ENCODE measurements around a stretch of chr20.

DNA sequence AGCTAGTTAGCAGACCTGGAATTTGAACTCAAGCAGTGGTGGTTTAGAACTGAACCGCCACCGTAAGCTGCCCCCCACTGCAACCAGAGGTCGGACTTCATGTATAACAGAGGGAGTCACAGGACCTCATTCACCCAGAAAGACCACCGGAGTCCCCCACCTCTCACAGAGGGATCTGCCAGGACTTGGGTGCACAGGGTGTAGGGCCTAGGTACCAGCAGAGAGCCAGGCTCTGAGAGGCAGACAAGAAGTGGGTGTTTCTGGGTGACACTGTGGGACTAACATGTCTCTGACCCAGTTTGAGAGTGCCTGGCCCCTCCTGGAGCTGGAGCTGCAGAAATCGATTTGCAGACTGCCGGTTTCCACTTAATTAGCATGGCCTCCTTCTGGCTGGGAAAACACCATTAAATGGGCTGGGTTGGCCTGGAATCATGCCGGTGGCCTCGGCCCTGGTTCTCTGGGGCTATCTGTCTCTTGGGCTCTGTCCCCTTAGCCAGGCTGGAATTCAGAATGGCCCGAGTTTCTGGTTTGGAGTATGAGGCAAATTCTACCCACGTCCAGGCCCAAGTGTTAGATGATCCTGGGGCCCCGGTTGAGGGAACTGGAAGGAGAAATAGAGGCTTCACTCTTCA lies 59.2 kb downstream of the PPP1R16B start:
- PRO-cap = no peak

DNA sequence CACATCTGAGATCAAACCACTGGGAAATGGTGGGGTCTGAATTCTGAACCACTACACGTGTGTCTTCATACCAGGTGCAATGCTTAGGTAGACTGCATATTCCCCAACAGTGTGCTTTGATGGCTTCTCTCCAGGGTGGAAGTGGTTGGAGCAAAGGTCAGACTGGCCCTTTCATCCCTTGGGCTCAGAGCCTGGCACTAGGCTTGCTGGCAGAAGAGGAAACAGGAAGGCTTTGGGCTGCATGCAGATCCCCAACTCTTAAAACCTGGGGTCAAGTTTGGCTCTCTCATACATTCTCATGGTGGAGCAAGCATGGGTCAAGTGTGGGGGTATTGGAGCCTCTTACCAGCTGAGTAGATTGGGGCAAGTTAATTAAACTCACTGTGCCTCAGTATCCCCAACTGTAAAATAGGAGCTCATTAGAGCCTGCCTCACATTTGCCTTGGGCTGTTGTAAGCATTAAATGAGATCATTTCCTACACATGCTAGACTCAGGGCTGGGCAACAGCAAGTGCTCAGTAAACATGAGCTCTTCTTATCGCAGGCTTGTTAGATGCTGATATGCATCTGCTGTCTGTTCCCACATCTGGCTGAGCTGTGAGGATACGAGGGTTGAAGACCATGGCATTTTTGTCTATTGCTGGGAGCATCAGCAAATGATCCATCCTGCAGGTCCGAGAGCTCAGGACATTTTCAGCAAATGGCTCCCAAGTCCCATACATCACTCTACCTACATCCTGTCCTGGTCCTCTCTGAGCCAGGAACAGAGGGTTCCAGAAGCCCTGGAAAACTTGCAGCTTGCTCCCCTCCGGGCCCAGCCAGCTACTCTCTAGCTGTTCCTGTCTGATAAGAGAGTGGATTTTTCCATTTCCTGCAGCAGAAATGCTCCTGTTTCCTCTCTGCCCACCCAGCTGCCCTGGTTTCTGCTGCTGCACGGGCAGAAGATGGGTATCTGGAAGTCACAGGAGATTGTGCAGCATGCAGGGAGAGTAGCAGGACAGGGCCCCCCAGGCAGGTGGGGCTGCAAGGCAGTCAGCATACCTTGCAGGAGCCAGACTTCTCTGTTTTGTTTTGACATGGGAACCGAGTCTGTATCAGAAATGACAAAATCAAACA lies 51.4 kb upstream of the FAM83D start:
- PRO-cap = no peak

- PRO-cap = no peak
Measured at GRCh38 chr20:39890547-39891109, 798.4 kb downstream of the MAFB start.

- PRO-cap = no peak
Measured at GRCh38 chr20:40443814-40444078, 245.3 kb downstream of the MAFB start.

DNA sequence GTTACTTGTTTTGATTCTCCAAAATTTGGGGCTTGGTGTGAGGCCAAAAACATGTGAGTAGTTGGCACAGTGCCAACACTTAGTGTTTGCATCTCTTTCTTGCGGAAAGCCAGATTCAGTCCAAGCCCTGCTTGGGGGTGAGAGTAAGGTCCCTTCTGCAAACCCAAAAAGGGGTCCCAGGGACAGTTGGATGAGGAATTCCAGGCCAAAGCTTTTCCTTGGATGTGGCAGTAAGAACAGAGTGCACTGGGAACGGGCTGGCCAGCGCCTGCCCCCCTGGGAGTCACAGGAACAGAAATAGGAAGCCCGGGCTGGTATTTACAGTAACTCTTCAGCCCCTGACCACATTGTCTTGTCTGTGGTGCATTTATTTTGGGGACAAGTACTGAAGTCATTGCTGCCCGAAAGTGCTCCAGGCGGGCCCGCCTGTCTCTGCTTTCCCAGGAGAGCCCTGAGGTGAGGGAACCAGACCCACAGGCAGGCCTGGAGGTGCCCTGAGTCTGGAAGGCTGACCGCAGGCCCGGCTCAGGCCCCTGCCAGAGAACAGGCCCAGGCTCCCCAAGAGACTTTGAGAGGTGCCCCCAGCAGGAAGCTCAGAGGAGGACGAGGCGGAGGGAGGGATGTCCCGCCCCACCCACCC lies 218.5 kb downstream of the MAFB start:
- PRO-cap = no peak

- PRO-cap = no peak
Measured at GRCh38 chr20:40911551-40912234, 116.9 kb upstream of the TOP1 start.

GRCh38 chr20:41012627-41013321 lies 15.8 kb upstream of the TOP1 start:
- PRO-cap = no peak

- PRO-cap = no peak
Measured at GRCh38 chr20:41095220-41096090, 41.9 kb upstream of the PLCG1 start.

DNA sequence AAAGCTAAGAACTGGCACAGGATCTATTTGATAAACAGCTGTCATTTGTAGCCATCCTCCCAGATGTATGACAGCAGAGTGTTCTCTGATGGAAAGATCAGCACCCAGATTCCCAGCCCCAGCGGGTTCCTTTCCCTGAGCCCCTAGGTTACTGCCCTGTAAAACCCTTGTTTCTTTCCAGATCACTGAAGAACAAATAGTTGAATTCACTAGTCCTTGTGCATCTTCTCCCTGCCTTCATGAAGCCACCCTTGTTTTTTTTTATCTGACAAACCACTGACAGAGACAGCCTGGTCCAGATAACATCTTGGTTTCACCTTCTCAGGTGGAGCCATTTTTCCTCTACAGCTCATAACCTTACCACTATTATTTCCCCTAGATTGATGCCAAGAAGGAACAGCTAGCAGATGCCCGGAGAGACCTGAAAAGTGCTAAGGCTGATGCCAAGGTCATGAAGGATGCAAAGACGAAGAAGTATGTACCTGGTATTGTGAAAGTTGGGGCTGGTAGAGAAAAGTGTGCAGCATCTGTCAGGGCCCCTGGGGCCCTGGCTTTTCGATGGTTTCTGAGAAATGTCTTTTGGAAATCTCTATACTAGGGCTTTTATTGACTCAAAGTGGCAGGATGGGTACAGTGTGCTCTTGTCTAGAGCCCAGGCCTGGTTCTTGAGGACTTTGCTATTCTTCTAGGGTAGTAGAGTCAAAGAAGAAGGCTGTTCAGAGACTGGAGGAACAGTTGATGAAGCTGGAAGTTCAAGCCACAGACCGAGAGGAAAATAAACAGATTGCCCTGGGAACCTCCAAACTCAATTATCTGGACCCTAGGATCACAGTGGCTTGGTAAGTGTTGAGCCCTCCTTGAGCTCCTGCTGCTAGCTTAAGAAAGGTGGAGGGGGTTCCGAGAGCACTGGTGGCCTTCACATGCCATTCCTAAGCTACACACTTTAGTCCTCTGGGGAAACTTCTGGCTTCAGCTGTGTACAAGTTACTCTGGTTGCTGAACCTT lies 15.7 kb upstream of the PLCG1 start:
- PRO-cap = no peak

GRCh38 chr20:41136247-41136677 lies 1.1 kb upstream of the PLCG1 start:
- PRO-cap = no peak

GRCh38 chr20:41173607-41174344 lies 36.4 kb downstream of the PLCG1 start:
- PRO-cap = no peak

DNA sequence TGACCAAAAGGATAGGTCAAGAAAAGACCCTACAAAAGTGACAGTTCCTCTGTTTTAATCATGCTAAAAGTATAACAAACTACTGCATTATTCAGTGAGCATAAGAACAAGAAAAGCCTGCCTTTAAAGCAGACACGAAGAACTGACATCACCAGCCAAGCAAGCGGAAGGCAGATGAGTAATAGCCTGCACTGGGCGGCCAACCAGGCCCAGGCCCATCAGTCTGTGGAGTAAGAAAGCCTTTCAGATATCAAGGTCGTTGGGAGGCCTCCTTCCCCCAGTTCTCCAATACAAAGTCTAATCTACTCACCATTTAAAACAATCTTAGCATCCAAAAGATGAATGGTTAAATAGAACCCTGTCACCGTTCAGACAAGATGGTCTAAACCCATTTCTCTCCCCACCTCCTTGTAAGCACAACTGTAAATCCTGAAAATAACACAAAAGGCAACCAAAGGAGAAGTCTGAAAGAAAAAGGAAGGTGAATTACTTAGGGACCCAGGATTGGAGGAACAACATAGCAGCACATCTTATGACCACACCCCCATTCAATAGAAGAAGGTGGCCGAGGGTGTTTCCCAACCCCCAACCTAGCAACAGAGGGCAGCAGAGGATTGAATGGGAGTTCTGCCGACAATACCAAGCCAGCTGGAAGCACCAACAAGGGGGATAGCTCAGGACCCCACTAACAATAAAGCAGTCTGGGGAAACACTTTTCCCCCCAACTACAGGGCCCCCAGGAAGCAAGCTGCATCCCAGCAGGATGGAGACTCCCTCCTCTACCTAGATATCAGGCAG lies 68.0 kb downstream of the ZHX3 start:
- PRO-cap = unidirectional peak, plus-strand start at position 246 of the sequence

DNA sequence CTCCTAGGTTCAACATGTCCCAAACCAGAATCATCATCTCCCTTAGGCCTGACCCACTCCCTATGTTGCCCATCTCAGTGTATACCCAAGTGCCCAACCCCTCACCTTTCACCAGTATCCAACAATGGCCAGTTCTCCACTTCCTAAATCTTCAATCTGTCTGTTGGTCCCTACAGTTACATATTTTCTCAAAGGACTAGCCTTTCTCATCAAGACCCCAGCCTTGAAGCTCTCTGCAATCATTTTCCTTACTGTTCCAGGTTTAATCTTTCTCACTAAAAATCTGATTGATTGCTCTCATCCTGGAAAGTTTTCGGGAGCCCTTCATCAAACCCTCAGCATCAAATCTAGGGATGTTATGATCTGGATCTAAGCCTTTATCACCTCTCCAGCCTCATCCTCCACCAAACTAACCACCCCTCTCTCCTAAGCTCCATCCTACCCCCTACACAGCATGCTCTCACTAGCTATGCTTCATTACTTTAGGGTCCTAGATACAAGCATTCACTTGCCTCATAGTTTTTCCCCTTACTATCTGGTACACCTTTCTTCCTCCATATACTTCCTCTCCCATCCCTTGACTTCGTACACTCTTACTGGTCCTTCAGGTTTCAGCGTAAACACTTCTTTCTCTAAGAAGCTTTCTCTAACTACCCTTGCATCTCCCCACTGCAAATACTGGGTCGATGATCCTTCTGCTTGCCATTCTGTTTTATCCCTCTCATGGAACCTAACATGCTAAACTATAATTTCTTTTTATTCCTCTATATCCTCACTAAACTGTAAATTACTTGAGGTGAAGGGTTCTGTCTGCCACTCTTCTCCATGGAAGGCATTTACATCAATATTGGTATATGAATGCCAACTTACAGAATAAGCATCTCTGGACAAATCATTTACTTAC lies 32.9 kb downstream of the ZHX3 start:
- PRO-cap = no peak

DNA sequence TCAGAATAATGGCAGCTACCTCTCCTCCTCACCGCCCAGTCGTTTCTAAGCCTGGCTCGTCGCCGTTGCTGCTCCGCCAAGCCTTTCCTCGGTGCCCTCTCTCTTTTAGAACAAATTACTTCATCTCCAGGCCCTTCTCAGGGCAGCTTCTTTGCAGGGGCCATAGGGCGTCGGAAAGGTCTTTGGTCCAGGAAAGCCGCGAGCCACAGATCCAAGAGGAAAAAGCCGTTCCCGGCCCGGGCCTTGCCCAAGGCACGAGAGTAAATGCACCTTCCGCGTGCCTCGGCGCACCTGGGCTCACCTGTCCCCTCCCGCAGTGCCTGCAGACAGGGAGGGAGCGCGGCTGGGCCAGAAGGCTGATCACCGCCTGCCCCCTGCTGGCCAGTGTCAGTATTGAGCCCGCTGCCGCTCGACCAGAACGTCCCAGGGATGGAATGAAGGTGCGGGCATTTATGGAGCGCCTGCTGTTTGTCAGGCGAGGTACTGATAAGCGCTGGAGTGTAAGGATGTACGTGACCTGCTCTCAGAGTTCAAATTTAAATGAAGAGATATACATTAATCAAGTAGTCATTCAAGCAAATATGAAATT lies 727 bp upstream of the LPIN3 start:
- PRO-cap = no peak

- PRO-cap = no peak
Measured at GRCh38 chr20:41452740-41453212, 86.2 kb upstream of the EMILIN3 start.

DNA sequence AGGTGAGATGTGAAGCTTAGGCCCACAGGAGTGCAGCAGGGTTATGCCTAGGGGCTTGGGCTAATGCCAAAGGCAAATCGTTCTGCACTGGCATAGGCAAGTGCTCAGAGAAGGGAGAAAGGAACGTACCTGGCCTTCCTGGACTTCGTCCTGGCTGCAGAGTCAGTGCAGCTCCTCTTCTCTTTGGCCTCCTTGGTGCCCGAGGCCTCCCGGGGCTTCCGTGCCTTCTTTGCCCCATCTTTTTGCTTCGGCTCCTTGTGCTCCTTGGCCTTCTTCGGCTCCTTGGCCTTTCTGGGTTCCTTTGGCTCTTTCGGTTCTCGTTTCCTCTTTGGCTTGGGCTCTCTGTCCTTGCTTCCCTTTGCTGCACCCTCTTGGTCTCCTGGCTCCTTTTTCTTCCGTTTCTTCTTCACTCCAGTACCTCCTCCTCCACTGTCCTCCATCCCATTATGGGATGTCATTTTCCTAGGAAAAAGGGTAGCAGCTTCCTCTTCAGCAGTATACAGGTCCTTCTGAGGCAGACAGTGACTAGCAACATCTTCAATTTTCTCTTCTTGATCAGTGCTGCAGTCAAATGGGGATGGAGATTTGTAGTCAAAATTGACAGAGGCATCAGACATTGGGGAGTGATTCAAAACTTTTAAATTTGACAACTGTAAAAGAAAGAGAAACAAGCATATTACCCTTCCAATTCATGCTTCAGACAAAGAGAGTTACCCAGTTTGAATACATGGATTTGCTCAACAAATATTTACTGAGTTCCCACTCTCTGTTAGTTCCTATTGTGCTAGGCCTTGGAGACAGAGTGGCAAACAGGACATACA lies 85.0 kb downstream of the CHD6 start:
- PRO-cap = no peak

DNA sequence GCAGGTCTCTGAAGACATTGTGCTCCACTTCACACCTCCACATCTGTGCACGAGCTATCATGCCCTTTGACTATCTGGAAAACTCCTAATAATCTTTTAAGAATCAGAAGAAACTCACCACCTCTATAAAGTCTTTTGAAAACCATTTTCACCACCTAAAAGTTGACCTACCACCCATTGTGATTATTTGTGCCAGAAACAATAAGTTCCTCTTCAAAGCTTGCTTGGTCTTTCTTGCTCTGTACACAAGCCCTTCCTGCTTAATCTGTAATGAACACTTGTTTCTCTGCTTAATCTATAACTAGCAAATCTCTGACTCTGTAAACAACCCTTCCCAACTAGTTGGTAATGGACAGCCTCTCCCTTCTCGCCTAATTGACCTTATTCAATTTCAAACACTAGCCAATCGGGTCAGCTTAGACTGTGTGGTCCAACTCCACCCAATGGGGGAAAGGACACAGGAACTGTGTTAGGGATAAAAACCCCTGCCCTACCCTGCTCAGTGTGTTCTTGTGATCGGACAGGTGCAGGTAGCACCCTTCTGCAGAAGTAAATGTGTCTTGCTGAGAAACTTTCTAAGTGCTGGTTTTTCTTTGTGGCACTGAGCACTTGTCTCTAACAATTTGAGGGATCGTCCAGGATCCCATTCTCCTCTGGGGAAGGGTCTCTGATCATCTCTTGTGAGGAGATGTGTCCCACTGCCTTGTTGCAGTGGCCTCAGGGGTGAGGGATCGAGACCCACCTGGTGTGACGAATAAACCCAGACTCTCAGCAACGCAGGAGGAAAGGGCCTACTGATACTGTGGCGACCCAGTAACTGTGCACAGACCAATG lies 23.6 kb downstream of the CHD6 start:
- PRO-cap = no peak

- PRO-cap = no peak
Measured at GRCh38 chr20:41643490-41644034, 25.4 kb upstream of the CHD6 start.

GRCh38 chr20:42713741-42713960 lies 476.1 kb downstream of the PTPRT start:
- PRO-cap = no peak

DNA sequence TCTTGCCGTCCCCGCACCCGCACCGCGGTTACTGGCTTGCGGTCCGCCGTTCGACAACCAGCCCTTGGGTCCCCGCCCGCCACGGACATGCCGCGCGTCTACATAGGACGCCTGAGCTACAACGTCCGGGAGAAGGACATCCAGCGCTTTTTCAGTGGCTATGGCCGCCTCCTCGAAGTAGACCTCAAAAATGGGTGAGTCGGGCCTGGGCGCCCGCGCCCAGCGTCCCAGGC lies 167 bp downstream of the SRSF6 start:
- PRO-cap = no peak